PFSK-1 (cell line): ENCODE measurements around a stretch of chr13.

DNA sequence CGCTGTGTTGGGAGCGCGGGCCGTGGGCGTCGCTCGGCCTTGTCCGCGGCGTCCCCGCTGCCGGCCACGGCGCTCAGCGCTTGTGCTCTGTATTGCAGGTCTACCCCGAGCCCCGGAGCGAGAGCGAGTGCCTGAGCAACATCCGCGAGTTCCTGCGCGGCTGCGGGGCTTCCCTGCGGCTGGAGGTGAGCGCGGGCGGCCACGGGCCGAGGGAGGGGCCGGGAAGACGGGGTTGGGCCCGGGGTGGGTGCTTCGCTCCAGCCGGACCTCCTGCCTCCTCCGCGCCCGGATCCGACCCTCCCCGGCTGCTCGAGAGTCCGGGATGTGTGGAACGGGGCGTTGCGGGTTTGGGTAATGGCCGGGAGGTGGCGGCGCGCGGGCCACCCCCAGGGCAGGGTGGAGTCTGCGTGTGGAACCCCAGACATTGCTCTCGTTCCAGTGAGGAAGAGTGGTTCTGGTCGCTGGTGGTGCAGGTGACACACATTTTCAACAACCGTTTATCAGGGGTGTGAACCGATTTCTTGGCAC is 38.8 kb downstream of the ARHGEF7 start:
- RRBS: 1% methylated on average over 20 of the region's 55 CpGs

GRCh38 chr13:111175271-111175791 is 60.2 kb downstream of the ARHGEF7 start:
- RRBS: no CpG with 5 or more reads among the region's 5 CpGs

DNA sequence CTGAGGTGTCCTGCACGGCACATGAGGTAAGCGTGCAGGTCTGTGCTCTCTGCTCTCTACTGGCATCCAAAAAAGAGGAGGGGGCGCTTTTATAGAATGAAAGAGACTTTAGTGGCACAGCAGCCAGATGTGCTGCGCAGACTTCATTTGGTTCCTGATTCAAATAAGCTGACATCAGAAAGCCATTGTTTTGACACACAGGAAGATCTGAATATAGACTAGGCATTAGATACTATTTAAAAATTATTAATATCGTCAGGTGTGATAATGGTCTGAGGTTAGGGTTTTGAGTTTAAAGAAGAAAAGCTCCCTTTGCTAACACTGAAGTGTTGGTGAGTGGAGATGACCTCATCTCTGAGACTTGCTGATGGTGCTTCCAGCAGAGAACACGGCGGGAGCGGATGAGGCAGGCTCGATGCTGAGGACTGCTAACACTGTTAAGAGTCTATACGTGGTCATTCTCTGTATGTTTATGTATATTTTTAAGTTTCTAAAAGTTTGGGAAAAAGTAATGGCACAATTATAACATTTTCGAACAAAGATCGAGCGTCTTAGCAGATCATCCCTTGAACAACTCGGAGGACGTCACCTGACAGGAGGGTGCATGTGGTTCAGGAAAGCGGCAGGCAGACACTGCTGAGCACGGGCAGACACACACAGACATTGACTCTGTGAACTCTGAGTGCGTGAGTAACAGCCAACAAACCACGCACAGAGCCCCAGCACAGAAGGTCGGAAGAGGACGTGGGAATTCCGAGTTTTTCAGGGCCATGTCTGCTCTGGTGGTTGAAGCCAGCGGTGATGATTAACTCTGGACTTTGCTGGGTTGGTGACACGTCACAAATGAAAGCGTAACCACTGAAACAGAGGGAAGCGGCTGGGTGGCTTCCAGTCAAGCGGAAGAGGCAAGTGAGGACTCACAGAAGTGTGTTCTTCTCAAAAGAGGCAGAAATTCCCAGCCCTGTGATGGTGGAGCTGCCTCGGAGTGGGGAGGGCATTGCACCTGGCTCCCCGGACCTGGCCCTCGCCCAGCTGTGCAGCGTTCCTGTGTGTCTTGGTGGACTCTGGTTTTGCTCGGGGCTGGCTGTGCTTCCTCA is 92.0 kb upstream of the TEX29 start:
- RRBS: no CpG with 5 or more reads among the region's 32 CpGs

DNA sequence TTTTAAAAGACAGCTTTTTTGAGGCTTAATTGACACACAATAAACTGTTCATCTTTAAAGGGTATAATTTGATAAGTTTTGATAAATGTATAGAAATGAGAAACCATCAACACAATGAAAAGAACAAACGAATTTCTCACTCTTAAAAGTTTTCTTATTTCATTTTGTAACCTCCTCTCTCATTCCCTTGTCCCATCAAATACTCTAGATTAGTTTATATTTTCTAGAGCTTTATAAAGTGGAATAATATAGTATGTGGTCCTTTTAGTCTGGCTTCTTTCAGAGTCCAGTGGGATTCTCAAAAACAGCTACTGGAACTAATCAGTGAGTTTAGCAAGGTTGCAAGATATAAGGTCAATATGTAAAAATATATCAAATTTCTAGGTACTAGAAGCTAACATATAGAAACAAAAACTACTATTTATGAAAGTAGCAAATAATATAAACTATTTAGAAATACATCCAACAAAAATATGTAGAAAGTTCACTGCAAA is 133.0 kb downstream of the TEX29 start:
- RRBS: no CpG with 5 or more reads among the region's 1 CpG

DNA sequence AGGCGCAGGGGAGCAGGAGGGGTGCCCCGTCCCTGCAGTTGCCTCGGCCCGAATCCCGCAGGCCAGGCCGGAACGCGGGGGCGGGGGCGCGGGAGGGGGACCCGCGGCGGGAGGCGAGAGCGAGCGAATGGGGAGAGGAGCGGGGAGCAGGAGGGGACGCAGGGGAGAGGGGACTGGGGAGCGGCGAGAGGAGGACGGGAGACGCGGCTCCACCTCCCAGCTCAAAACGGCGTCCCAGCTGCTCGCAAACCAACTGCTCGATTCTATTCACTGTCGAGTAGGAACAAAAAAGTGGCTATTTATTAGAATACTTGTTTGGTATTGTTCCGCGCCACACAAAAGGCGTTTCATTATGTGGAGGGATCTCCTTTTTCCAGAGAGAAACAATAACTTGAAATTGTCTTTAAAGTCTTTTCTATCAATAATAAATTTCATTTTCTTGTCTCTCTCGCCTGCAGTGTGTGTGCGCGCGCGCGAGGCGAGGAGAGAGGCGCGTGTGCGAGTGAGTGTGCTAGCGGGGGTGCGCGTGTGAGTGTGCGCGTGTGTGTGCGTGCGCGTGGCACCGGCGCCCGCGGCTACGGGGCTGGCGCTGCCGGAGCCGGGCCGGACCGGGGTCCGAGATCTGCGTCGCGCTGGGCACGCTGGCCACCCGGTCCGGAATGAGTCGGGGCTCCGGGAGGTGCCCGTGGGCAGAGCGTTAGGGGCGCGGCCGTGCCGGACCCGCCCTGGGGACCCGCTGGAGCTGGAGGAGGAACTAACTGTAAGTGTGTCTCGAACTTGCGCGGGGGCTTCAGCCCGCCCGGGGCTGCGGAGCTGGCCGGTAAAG is 10.5 kb upstream of the SOX1 start:
- RRBS: 27% methylated on average over 21 of the region's 84 CpGs

- RRBS: no CpG with 5 or more reads among the region's 13 CpGs
Measured at GRCh38 chr13:112236458-112237296, 139.5 kb upstream of the SPACA7 start.

- RRBS: no CpG with 5 or more reads among the region's 13 CpGs
Measured at GRCh38 chr13:112516087-112516844, 71.7 kb downstream of the TUBGCP3 start.

DNA sequence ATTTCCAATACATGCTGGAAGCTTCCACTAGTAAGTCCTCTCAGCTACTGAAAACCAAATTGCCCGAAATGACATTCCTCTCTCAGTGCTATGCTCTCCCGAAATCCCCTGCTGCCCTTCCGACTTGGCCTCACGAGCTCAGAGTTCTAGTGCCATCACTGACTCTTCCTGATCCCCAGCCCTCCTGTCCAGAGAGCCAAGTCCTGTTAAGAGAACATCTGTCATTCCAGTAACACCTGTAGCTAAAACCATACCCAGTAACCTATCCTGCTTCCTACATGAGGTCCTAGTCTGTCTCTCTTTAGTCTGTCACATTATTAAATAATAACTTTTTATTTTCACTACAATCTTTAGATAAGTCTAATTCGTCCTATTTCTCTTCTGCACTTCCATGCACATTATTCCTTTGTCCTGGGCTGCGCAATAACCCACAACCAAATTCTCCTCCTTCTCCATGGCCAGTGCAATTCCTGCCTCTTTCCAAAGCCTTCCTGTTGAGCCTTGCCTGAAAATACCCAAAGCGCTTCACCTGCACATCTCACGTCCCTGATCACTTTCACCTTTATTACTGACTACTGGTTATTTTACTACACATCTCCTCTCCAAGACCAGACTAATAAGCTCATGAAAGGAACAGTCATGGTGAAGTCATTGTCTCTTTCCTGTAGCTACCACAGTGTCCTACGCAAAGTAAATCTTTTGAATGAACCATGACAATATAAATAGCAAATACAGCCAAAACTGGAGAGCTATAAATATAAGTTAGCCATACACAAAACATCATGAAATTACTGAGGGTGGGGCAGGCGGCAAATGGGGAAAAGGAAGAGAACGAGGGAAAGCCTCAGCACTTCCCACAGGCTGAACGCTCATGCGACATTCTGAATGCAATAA is 62.9 kb downstream of the TUBGCP3 start:
- RRBS: no CpG with 5 or more reads among the region's 13 CpGs

- RRBS: no CpG with 5 or more reads among the region's 24 CpGs
Measured at GRCh38 chr13:112700782-112701404, 11.1 kb downstream of the ATP11A start.

- RRBS: no CpG with 5 or more reads among the region's 20 CpGs
Measured at GRCh38 chr13:112705170-112705798, 15.4 kb downstream of the ATP11A start.

GRCh38 chr13:112713583-112713974 is 23.7 kb downstream of the ATP11A start:
- RRBS: no CpG with 5 or more reads among the region's 8 CpGs

GRCh38 chr13:112782696-112783472 is 93.0 kb downstream of the ATP11A start:
- RRBS: no CpG with 5 or more reads among the region's 20 CpGs

GRCh38 chr13:112874361-112874810 is 94.6 kb upstream of the MCF2L start:
- RRBS: 4% methylated on average over 3 of the region's 14 CpGs

- RRBS: 86% methylated on average over 2 of the region's 35 CpGs
Measured at GRCh38 chr13:112980864-112981787, 12.1 kb downstream of the MCF2L start.

DNA sequence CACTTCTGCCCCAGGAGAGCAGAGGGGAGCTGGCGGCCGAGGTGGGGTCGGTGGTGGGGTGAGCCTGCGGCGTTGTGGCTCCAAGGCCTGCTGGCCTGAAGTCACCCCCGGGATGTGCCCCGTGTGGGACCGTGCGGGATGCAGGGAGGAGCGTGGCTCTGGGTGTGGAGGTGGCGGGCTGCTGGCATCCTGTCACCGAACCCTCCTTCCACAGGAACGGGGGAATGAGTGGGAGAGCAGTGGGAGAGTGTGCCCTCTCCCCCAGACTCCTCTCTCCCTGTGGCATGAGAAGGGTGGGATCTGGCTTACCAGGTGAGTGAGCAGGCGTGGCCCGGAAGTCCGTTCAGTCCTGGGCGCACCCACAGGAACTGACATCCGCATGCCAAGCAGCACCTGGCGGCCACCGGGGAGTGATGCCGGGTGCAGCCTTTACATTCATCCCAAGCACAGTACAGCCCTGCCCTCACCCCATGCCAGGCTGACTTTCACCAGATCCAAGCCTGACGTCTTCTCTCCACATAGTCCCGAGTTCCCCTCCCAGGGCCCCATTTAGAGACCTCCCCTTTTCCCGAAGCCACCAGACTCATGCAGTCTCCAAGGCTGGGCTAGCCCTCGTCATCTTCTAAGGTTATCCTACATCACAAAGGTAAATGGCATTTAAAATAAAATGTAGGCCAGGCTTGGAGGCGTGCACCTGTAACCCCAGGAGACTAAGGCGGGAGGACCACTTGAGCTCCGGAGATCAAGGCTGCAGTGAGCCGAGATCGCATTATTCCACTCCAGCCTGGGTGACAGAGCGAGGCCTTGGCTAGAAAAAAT is 26.7 kb downstream of the MCF2L start:
- RRBS: 85% methylated on average over 6 of the region's 31 CpGs

DNA sequence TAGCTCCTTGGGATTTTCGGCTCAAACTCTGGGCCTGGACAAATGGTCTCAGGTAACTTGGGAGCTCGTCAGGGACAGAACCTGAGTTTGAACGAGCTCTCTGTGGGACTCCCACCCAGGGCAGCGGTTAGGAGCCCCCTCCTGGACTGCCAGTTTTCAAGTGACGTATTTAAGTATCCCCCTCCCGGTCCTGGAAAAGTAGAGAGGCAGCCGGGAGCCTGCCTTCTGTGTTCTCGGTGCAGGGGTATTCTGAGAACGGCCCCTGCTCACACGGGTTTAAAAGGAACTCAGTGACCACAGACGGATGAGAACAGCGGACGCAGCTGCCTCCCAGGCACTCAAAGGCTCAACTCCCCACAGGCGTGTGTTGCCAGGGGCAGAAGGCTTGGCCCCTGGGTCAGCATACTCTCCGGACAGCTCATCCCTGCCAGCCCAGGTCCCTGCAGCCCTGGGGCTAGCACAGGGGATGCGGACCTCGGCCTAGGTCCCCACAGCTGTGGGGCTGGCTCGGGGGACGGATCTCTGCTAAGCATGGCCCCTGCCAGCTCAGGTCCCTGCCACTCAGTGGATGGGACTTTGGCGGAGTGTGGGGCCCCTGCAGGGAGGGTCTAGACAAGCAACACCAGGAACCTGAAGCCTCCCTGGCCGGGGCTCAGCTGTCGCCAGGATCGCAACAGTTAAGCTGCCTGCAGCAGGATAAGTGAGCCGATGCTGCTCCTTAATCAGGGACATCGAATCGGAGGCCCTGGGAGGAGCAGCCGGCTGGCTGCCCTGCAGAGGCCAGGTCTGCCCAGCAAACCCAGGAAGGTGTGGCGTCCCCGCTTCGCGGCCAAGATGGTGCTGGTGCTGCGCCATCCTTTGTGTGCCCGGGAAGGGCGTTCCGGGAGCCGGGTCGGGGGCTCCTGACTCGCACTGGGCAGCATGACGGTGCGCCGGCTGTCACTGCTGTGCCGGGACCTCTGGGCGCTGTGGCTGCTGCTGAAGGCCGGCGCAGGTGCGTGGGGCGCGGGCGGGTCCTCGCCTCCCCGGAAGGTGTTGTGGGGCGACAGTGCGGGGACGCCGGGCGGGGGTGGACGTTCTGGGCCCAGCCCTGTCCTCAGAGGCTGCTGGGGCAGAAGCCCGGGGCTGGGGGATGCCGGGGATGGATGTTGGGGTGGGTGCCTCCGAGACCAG is 32.4 kb downstream of the MCF2L start:
- RRBS: 56% methylated on average over 31 of the region's 60 CpGs

GRCh38 chr13:113002176-113002610 is 33.2 kb downstream of the MCF2L start:
- RRBS: no CpG with 5 or more reads among the region's 12 CpGs

GRCh38 chr13:113041044-113041930 is 64.3 kb upstream of the F7 start:
- RRBS: no CpG with 5 or more reads among the region's 22 CpGs

DNA sequence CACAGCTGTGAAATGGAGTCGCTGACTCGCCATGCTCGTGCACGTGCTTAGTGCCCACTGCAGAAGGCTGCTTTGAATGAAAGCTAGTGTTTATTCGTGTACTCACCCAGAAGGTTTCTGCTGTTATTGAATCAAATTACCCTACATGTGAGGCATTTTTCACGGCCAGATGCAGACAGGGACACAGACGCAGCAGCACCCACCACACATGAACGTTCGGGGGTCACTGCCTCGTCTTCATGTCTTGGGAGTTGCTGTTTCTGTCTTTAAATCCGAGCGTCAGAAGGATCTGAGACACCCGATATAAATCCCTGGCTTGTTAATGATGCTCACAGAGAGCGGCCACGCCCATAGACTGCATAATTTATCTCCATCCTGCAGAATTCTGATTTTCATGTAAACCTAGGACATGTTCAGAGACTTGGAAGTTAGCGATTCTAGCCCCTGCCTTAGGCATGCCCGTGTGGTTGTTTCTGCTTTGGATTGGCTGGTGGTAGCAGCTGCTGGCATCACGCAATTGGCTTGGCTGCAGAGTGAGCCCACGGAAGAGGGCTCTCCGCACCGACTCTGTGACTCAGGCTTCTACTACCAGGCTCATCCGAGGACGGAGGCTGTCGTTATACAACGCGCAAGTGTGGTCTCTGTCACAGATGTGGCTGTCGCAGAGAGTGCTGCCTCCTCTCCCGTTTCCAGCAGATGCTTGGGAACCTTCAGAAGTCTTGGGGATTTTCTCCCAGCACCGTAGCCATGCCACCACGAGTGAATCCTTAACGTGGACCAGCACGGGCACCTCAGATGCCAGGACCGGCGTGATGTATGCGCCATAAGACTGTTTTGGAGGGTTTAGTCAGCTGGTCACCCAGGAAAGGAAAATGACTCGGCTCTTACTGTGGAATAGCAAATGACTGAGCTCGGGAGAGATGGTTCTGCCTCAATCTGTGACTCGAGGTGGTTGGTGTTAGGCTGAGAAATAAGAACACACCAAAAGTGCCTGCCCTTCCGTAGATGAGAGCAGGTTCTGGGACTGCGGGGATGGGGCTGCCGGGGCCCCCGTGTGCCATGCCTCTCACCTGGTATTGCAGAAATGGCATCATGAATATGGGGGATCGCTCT is 61.2 kb upstream of the F7 start:
- RRBS: 66% methylated on average over 2 of the region's 43 CpGs

- RRBS: no CpG with 5 or more reads among the region's 22 CpGs
Measured at GRCh38 chr13:113098505-113099213, 6.9 kb upstream of the F7 start.